Endothelial cell (in vitro differentiated cells): ENCODE measurements around the genes KRTAP10-10 and POFUT2.

- PRO-cap, result unidirectional peak, minus-strand start at chr21:44305831
Observed at GRCh38 chr21:44305480-44306093, 5.7 kb downstream of the PFKL start.

GRCh38 chr21:44316012-44316608, 16.3 kb downstream of the PFKL start:
- PRO-cap, result no peak

DNA sequence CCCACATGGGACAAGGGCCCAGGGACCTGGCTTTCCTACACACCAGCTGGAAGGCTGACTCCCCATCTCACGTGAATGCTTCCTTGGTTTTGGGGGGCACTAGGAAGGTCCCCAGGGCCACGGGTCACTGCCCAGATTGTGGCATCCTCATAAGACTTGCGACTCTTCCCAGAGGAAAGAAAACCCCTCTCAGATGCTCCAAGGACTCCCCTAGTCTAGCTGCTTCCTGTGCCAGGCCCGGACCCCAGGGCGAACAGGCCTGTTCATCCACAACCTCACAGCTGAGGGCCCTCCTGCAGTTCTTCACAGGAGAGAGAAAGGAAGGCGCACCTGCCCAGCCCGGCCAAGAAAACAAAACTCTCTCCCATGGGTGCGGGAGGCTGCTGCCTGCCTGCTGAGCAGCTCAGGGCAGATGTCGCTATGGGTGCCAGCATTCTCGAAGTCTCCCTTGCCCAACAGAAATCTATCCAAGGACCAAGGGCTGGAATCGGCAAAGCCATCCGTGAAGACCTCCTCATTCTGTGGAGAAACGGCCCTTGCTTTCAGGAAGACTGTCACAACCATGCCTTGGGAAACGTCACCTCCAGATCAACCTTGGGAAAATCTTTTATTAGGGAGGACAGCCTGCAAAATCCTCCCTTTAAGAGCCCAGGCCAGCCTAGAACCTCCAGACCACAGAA, 9.7 kb downstream of the CFAP410 start:
- PRO-cap, result no peak

GRCh38 chr21:44455656-44456287, 462 bp downstream of the LRRC3 start:
- PRO-cap, result no peak

DNA sequence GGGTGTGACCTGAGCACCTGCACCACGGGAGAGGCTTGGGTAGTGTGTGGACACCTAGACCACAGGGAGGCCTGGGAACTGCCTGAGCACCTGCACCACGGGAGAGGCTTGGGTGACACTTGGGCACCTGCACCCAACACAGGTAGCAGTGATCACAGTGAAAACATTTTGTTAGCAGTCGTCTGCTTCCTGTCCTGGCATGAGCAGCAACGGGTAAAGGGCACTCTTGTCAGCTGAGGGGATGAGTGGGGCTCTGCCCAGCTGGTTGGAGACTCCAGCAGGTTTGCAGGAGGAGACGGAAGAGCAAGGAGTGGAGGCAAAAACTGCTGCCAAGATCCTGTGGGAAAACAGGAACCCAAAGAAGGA, 22.5 kb downstream of the LRRC3 start:
- PRO-cap, result no peak

DNA sequence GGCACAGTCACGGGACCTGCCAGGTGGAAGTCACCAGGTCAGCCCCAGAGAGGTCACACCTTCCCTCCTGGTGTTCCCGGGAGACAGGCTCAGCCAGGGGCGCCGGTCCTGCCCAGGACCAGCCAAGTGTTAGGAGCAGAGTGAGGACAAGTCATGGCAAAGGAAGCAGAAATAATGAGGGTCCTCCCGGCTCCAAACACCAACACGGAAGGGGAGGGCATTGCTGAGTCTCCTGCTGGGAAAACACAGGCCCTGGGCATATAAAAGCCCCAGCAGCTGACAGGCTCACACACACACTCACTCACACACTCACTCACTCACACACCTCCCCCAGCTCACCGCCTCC, at the start of gene KRTAP10-10:
KRTAP10-10 (plus strand) TSS at position 295 of the 346 bp plus-strand sequence.
- PRO-cap, result no peak

DNA sequence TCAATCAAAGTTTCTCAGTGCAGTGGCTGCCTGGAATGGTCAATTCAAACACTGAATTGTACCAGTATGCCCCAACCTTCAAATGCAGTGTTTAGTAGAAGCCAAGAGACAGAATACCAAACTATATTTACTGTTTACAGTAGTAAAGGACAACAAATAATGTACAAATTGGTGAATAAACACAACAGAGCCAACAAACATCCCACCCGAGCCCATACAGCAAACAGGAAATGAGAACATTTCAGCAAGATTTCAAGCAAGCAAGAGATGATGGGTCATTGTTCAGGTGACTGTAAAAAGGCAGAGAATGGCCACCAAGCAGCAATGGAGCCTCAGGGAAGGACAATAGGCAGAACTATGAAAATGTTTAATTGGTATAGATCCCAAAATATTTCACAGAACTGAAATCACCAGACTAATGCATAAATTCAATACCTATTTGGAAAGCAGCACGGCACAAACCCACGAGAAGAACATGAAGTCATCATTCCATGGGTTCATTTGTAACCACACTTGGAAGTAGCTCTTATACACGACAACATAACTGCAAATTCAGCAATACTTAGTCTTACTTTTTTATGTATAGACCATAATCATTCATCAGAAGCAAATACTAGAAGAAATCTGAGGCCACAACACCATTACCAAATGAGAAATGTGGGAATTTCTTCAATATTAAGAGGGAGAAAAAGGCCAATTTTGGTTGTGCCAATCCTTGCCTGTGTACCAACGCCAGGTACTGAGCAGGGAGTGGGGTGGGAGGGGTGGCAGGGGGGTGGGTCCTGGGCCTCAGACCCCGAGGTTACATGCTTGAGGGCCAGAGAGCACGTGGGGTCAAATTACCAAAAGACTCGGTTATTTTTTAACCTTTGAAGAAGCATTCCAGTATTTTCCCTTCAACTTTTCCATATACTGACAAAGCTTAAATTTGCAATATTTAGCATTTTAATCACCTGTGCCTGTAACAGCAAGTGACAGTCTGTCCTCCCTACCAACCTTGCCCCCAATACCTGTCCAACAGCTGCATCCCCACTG, 4.2 kb upstream of the UBE2G2 start:
- PRO-cap, result no peak

DNA sequence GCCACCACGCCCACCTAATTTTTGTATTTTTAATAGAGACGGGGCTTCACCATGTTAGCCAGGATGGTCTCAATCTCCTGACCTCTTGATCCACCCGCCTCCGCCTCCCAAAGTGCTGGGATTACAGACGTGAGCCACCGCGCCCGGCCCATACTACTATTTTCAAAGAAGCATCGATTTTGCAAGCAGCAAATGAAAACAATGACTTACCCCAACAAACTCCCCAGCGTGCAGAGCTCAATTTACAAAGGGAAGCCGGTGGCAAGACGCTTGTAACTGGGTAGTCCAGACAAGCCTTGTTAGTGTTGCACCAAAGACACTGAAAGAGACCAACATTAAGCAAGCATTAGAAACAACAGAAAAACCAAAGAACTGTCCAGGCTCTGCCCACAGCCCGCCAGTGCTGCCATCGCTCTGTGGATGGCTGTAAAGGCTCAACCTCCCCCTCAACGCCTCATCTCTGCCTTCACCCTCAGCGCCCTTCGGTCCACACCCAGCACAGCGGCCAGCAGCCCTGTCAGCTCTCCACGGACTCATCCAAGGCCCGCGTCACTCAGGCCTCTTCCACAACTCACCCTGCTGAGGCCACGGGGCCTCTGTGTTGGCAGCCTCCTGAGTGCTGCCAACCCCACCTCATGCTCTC, 12.4 kb downstream of the PTTG1IP start:
- PRO-cap, result no peak

DNA sequence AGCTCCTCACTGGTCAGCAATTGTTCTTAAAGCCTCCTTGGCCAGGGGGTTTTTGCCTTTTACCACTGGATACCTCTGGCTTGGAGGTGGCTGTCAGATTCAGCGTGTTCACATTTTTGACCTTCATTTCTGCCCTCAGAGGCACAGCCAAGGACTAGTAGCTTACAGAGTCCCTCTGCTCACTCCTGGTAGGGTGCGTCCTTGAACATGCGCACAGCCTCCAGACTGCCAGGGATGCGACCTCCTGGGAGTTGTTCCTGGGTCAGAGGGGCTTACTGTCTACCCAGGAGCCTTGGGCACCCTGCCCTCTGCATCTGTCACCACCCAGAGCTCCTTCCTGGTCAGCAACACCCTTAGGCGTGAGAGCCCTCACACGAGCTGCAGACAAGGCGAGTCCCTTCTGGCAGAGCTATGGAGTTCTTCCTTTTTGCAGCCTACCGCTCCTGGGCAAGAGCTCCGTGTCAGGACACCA, 1.7 kb downstream of the SLX9 start:
- PRO-cap, result no peak

- PRO-cap, result no peak
Observed at GRCh38 chr21:44947825-44948513, 8.1 kb downstream of the SLX9 start.

DNA sequence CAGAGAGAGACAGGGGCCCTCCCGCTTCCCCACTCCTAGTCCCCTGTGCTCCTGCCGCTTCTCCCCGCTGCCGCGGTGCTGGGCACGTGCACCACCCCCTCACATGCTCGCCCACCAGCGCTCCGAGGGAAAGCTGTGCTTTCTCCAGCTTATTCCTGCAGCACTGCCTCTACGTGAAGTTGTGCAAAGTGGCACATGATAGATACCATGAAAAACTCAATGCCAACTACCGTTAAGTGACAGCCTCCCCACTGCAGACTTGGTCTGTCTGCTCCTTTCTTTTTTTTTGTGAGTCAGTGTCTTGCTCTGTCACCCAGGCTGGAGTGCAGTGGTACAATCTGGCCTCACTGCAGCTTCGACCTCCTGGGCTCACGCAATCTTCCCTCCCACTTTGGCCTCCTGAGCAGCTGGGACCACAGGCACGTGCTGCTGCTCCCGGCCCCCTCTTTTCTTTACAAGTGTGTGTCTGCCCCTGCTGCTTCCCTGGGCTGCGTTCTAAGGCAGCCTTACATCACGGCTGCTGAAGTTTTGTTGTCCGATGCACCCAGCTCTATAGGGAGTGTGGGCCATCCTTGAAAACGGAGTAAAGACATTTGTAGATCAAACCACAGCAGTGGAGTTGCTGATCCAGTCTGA, 15.5 kb downstream of the SLX9 start:
- PRO-cap, result no peak

DNA sequence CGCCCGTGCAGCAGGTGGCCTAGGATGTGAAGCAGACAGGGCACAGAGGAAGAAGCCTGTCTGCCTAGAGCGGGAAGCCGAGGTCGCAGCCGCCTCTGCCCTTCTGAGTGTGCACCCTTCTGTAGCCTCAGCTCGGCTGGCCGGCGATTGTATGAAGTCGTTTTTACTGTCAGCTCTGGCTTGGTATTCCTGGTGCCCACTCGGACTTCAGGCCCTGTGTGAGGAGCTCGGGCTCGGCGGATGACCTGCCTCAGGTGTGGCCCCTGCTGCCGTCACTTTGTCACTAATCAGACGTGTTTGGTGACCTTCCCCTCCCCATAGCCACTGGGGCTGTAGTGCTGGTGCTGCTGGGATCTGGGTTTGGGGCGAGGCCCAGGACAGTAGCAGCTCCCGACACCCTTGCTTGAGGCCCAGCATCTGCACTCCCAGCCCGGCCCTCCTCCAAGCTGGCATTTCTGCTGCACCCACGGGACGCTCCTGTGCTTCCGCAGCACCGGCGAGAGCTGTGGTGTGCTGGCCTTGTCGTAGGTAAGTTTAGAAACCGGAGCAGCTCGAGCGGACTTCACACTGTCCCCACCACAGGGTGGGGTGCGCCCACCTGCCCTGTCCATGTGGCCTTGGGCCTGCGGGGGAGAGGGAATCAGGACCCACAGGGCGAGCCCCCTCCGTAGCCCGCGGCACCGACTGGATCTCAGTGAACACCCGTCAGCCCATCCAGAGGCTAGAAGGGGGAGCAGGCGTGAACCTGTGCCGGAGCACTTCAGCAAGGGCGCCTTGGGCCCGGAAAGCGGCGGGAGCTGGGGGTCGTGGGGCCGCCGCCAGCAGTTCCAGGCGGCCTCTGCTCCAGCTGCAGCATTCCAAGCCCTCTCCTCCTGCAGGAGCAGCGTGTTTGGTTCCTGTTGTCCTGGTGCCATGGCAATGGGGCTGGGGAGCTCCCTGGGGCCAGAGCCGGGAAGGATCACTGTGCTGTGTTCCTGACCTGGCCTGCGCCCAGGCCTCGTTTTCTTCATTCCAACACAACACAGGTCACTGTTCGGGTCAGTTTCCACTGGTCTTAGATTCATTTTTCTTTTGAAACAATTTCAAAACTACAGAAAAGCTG, 18.4 kb downstream of the SLX9 start:
- PRO-cap, result bidirectional peak, plus-strand start at position 1,009 of the sequence, minus-strand start at position 840 of the sequence

GRCh38 chr21:44962145-44963057, 22.6 kb downstream of the SLX9 start:
- PRO-cap, result no peak

- PRO-cap, result no peak
Observed at GRCh38 chr21:44994551-44995168, 54.8 kb downstream of the SLX9 start.

GRCh38 chr21:45159092-45159468, 84.7 kb downstream of the ADARB1 start:
- PRO-cap, result no peak

- PRO-cap, result bidirectional peak, plus-strand start at chr21:45288082, minus-strand start at chr21:45287801
Observed at GRCh38 chr21:45287592-45288219, at the start of gene POFUT2. POFUT2 (minus strand) TSS chr21:45287895.

DNA sequence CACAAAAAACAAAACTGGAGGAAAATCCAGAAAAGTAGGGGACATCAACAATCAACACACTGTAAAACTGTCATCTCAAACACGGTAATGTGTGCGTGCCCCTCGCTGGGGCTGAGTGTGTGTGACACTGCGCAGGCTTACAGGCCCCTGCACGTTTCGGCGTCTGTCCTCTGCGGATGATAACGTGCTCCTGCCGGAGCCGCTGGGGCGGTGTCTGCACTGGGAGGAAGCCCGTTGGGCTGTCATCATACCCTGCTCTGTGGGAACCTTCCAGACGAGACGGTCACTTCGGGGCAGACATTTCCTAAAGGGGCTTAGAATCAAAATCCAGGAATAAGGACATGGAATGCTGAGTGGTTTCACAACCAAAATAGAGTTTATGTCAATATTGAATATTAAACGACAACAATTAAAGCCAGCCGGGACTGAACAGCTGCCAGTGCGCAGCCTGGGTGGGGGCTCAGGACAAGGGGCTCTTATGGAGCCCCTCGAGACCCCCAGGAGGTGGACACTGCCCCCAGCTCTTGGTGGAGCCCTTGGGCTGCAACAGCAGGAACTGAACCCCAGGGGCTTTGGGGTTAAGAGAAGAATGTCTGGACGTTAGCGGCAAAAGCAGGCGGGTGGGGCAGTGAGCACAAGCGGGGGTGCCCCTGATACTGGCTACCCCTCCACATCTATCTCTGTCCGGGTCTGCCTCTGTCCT, 11.9 kb upstream of the POFUT2 start:
- PRO-cap, result no peak

DNA sequence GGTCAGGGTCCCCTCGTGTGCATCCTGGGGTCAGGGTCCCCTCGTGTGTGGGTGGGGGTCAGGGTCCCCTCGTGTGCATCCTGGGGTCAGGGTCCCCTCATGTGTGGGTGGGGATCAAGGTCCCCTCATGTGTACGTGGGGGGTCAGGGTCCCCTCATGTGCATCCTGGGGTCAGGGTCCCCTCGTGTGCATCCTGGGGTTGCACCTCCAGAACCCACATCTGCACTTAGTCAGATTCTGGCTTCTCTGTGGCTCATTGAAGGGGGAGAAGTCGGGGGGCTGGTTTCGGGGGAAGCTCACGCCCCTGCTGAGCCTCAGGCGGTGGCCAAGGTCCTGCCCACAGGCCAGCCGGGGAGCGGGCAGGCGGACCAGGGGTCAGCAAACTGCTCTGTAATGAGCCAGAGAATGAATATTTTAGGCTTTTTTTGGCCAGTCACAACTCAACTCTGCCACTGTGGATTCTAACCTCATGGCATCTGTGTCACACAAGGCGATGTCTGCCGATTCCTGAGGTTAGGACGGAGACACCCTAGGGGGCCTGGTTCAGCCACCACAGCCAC, 33.6 kb upstream of the POFUT2 start:
- PRO-cap, result no peak

GRCh38 chr21:45412677-45413244, 7.8 kb downstream of the COL18A1 start:
- PRO-cap, result no peak

DNA sequence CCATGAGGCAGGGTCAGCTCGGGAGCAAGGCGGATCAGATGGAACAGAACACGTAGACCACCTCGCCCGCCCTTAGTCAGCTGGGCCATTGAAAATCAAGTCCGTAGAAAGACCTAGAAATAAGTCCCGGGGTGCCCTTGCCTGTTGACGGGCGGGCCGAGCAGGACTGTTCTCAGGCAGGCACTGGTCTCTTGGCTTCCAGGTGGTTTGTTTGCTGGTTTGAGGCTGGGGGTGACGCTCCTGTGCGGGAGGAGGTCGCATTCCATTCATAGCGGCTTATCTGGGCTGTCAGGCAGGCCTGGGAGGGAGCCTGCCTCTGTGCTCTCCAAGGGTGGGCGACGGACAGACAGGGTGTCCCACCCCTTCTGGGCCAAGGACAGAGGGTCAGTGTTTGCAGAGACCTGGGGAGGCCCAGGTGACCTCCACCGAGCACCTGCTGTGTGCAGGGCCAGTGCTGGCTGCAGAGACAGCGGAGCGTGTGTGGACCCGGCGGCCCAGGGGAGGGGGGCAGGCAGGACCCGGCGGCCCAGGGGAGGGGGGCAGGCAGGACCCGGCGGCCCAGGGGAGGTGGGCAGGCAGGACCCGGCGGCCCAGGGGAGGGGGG, 26.0 kb downstream of the COL18A1 start:
- PRO-cap, result no peak